T47D (cell line): ENCODE measurements around a stretch of chr5.

DNA sequence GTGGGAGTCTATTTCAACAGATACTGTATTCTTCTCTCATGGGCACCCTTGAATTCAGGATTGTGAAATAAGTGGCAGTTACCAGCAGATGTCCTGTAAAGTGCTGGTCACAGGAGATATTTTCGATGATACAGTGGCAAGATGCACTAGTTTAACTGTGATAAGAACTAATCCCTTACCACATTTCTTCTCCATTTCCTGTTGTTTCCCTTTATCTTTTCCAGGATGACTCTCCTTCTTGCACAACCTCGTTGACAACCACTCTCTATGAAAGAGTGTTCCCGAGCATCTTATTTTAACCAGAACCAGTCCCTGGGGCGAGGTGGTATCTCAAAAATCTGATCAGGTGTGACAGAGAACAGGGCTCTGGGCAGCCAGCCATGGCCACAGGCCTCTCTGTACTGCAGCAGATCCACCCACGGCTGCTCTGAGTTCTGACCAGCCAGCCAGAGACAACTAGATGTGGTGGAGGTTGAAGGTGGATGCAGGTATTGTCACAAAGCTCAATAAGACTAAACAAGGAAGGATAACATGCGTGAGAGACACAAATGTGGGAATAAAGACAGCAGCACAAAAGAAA lies 51.3 kb upstream of the MAP3K1 start:
- RRBS = no CpG with 5 or more reads among the region's 6 CpGs

GRCh38 chr5:56909688-56910149 lies 323 bp downstream of the SETD9 start:
- RRBS = no CpG with 5 or more reads among the region's 42 CpGs

- RRBS = 2% methylated on average over 16 of the region's 32 CpGs
These were observed 946 bp downstream of the SETD9 start for GRCh38 chr5:56910150-56910934.

- RRBS = no CpG with 5 or more reads among the region's 2 CpGs
These were observed 18.8 kb downstream of the MIER3 start for GRCh38 chr5:56933148-56933505.

- RRBS = no CpG with 5 or more reads among the region's 20 CpGs
These were observed 1.4 kb upstream of the GPBP1 start for GRCh38 chr5:57172240-57173122.

GRCh38 chr5:57176912-57177315 lies 3.1 kb downstream of the GPBP1 start:
- RRBS = no CpG with 5 or more reads among the region's 5 CpGs

- RRBS = no CpG with 5 or more reads among the region's 3 CpGs
These were observed 46.7 kb downstream of the ACTBL2 start for GRCh38 chr5:57435934-57436366.

- RRBS = no CpG with 5 or more reads among the region's 4 CpGs
These were observed 424.1 kb upstream of the ACTBL2 start for GRCh38 chr5:57906743-57907051.

GRCh38 chr5:58273505-58274097 lies 186.3 kb downstream of the PLK2 start:
- RRBS = no CpG with 5 or more reads among the region's 4 CpGs

DNA sequence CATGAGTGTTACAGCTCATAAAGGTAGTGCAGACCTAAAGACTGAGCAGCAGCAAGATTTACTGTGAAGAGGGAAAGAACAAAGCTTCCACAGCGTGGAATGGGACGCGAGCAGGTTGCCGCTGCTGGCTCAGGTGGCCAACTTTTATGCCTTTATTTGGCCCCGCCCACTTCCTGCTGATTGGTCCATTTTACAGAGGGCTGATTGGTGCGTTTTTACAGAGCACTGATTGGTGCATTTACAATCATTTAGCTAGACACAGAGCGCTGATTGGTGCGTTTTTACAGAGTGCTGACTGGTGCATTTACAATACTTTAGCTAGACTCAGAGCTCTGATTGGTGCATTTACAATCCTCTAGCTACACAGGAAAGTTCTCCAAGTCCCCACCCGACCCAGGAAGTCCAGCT lies 13.8 kb downstream of the PLK2 start:
- RRBS = no CpG with 5 or more reads among the region's 9 CpGs

- RRBS = 4% methylated on average over 10 of the region's 39 CpGs
These were observed 240 bp downstream of the PLK2 start for GRCh38 chr5:58459660-58460032.

DNA sequence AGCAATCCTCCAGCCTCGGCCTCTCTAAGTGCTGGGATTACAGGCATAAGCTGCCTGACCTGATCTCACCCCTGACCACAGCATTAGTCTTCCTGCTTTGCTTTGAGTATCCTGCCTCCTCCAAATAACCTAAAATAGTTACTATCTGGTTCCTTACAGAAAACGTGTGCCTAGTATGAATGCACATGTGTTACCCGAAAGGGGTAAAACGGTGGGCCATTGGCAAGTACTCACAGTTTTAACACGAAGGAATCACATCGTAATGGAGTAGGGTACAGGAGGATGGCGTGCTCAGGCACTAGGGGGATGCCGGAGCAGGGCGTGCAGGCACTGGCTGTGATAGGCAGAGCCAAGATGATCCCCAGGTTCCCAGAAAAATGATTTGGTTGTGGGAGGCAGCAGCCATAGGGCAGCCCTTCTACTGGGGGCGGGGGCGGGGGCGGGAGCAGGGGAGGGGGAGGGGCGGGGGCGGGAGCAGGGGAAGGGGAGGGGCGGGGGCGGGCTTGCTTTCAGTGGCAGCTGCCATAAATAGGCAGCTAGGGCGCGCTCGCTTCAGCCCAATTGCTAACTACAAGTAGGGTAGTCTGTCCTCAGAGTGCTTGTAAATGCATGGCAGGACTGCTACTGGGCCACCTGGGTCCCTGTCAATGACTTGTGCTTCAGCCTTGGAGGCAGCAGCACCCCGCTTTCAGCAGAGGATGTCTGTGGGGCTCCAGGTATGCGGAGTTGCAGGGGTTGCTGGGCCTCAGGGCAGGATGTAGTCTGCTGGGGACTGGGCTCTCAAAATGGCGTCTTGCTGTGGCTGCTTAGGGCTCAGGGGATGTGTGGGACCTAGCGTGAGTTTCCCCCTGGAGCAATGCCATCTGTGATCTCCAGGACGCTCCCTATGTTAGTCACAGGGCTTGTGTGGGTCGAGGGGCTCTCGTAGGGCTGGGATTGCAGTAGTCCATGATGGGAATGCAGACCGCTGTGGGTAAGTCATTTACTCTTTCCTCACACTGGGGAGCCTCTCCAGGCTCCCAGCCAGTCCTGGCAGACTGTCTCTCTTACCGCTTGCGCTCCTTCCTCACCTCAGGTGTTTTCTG lies 354.3 kb downstream of the RAB3C start:
- RRBS = no CpG with 5 or more reads among the region's 29 CpGs

DNA sequence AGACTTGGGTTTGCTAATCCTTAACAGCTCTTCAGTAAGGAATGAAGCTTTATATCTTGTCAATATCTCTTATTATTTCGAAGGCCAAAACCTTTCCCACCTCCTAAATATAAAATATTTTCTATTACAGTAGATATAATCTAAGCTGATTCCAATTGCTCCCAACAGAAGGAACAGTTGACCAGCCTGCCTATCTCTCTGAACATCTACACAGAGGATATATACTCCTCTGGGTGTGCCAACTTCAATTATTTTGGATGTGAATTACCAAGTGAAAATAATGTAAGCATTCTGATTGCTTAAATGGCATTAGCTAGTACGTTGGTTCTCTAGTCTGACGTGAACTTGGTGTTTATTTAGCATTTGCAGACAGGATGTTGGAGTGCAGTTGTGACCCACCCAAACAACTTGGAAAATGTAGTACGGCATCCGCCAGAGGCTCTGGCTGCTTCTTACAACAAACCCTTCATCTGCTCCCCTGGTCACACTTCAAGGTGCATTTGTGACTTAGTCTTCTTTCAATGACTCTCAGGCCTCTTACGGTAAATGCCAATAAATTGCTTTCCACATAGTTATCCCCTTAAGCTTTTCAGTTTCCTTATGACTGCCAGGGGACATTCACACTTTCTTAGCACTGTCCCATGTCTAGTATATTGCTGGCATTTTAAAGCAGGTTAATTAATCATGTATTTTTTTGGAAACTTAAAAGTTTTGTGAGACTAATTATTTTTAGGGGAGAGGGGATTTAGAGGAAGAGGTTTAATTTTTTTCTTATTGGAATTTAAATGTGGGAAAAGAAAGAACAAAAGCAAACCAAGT lies 616.6 kb downstream of the PDE4D start:
- RRBS = no CpG with 5 or more reads among the region's 6 CpGs

DNA sequence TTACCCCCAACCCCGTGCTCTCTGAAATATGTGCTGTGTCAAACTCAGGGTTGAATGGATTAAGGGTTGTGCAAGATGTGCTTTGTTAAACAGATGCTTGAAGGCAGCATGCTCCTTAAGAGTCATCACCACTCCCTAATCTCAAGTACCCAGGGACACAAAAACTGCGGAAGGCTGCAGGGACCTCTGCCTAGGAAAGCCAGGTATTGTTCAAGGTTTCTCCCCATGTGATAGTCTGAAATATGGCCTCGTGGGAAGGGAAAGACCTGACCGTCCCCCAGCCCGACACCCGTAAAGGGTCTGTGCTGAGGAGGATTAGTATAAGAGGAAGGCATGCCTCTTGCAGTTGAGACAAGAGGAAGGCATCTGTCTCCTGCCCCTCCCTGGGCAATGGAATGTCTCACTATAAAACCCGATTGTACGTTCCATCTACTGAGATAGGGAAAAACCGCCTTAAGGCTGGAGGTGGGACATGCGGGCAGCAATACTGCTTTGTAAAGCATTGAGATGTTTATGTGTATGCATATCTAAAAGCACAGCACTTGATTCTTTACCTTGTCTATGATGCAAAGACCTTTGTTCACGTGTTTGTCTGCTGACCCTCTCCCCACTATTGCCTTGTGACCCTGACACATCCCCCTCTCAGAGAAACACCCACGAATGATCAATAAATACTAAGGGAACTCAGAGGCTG lies 429.5 kb downstream of the PDE4D start:
- RRBS = no CpG with 5 or more reads among the region's 12 CpGs

DNA sequence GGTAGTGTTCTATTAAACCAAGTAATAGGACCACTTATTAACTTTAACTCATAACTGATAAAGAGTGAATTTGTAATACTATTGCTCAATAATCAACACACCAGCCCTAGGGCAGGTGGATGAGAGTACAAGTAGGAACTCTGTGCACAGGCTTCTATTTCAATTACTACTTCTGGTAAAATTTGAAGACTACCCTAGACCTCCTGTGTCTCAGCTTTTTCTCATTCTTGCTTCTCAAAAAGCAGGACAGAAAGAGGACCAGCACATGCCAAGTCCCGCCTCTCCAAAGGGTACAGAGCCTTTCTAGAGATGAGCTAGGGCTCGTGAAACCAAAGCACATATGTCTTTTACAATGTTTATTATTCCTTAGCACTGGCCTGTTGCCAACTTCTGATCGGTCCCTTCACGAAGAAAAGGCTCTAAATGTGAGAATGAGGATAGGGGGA lies 309.9 kb downstream of the PDE4D start:
- RRBS = no CpG with 5 or more reads among the region's 4 CpGs

DNA sequence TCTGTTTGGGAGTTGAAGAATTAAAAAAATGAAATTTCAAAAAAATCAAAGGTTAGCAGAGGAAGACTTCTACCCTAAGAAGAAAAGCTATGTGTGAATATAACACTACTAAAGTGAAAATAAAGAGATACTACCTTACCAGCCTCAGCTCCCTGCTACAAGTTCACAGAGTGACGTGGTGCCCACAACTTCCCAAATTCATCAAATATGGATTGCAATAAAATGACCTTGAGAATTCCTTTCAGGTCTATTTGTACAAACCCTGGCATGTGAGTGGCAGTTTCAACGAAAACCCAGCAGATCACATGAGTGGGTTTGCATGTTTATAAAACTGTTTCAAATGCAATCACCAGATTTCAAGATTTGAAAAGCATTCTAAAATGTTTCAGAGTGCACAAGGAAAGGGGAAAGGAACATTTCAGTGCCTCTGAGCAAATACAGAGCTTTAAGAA lies 392.1 kb upstream of the PDE4D start:
- RRBS = no CpG with 5 or more reads among the region's 2 CpGs

DNA sequence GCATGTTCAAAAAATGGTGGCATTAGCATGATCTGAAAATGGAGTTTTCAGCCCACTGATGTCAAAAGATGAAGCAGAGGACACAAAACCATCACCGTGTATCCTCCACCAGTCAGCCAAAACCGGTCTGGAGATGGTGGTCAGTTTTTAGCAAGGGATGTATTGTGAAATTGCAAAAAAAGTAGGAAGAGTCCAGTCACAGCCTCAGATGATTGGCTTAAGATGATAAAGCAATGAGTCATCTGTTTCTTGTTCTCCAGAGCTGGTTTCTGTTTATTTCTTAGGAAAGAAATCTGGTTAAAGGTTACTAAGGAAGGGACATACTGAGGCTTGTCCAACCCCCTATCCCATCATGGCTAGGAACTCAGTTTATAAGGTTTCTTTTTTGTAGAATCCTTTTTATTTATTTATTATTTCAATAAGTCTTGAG lies 47.7 kb downstream of the DEPDC1B start:
- RRBS = no CpG with 5 or more reads among the region's 2 CpGs

GRCh38 chr5:60821104-60821684 lies 22.9 kb downstream of the ELOVL7 start:
- RRBS = no CpG with 5 or more reads among the region's 5 CpGs

DNA sequence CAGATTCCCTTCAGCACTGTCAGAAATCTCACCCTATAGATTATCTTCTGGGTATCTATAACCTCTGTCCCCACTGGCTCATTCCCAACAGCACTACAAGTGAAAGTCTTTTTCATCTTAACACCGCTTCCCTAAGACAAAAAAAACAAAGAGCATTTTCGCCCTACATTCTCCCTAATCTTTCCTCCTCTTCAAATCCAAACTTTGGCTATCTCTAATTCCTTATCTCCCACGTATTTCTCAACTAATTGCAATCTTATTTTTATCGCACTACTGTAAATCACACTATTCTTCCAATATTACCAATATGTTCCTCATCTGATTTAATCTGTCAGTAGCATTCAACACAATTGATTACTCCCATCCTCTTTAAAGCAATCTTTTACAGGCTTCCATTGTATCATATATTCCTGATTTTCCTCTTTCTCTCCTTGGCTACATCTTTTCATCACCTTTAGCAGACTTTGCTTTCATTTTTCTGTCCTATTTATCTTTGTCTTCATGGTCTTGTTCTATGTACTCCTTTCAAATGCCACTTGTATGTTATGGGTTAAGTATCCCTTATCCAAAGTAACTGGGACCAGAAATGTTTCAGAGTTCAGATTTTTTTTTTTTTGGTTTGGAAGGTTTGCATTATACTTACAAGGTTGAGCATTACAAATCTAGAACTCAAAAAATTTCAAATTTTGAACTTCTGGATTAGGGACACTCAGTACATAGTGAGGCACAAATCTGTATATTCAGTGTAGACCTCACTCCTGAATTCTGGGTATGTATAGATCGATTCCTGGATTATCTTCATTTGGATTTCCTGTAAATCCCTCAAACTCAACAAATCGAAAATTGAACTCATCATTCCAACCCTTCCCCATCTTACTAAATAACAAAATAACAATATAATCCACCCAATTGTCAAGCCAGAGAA lies 37.0 kb downstream of the ERCC8 start:
- RRBS = no CpG with 5 or more reads among the region's 6 CpGs